Cardiac atrium fibroblast (primary cell): ENCODE measurements around the genes GAP43 and TEX55.

DNA sequence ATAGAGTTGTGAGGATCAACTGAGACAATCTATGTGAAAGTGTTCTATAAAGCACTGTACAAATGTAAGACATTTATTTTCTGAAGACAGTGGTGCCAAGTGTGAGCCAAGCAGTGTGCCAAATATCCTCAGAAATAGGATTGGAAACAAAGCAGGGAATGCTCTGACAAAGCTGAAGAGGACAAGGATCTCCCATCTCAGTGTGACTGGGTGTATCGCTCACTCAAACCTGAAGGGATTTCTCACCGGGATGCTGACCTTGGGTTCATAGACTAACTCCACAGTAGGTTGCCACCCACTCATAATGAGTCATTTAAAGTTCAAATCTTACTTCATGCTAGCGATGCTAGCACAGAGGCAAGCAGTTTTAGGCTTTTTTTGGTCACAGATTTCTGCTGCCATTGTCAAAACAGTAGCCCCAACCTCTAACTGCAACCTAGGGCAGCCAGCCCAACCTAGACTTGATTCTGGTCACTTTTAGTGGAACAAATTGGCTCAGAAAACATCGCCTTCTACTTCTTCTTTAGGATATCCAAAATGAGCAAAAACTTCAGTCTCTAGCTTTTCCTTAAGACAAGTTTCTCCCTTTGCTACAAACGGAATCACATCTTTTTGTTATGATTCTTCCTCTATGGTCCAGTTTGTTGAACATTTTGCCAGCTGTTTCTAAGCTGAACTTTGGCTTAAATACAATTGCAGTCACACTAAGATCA lies 118.6 kb downstream of the TIGIT start:
- RAMPAGE, long total RNA, result no peak

DNA sequence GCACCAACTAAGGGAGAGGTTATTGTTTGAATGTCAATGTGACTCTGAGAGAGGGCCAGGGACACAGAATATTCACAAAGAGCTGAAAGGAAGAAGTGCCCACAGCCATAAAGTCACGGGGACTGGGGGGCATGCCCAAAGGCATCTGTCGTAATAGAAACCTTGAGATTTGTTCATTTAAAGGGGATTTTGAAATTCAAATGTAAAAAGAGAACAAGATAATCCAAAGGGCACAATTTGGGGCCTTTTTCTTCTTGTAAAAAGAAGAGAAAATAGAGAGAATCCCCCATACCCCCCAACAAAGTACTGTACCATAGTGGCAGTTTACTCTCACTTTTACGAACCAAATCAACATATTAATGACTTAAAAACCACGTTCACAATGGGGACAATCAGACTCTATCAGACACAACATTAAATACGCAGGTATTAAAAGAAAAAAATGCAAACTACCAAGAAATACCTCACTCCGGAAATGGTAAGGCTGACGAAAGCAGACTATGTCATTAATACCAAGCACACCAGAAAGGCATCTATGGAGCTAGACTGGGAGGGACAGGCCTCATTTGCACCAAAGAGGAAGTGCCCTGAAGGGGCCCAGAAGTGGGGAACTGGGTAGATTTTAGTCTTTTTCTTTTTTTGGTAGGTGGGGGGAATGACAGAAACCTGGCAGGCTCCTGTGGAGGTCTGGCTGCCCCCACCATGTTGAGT lies 134.2 kb downstream of the TIGIT start:
- RAMPAGE, long total RNA, result no peak

DNA sequence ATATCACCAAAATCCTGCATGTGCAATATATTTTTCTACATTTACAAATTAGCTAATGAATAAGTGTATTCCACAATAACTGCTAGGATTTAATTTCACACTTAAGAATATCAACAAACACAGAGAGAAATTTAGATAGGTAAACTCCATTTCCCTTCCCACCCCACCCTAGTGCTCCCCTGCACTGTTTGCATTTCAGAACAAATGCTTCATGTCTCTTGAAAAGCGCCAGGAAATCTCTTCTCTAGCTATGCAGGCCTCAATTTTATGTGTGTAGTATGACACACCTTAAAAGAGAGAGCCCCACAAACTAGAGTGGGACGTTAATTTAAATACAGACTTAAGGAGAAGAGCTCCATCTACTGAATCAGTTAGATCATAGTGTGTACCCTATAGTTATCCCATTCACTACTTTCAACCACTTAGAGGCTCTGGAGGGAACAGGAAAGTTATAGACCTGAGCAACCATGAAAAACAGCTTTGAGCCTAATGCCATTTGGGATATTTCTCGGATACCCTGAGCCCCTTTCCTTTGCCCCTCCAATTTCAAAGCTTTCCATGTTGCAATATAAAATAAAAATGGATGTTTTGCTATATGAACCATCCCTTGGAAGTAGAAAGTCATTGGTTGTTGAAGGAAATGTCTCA lies 153.7 kb downstream of the TIGIT start:
- RAMPAGE, long total RNA, result no peak

GRCh38 chr3:114452956-114453472 lies 159.2 kb downstream of the TIGIT start:
- RAMPAGE, long total RNA, result no peak

DNA sequence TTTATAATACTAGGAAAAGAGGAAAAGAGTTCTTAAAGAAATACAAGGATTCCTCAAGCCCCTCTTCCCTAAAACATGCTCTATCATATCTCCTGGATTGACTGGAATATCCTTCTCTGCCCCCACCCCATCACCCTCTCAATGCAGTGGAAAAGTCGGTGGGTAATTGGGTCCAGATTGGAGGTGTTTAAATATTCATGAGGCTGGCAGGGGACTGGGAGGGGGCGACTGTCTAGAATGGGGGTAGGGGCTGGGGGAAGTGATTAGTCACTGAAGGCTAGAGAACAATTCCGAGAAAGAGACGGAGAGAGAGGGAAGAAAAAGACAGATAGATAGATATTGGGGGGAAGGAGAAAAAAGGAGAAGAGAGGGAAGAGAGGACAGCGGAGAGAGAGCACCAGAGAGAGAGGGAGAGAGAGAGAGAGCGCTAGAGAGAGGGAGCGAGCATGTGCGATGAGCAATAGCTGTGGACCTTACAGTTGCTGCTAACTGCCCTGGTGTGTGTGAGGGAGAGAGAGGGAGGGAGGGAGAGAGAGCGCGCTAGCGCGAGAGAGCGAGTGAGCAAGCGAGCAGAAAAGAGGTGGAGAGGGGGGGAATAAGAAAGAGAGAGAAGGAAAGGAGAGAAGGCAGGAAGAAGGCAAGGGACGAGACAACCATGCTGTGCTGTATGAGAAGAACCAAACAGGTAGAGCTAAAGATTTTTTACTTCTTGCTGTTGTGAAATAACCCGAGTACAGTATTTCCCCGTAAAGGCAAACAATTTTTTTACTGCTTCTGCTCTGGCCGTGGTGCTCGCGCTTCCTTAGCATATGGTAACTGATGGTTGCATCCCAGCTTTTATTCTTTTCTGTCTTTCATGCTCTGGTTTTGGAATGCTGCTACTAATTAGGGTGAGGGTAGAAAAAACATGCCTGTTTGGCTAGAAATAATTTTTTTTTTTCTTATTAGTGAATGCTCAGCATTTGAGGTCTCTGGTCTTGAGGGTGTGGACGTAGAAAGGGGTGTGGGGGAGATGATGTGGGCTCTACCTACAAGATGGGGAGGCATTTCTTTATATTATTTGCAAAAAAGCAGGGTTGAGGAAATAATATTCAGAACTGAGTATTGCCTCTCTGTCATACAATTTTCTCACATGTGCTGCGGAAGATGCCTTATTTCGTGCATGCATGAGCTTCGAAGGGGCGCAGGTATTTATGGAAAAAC lies at the start of gene GAP43:
Gene GAP43, plus strand, starts transcription at position 476 of the 1,203 bp plus-strand sequence.
- RAMPAGE, long total RNA, result no peak

- RAMPAGE, long total RNA, result no peak
These were observed 118.1 kb upstream of the LSAMP start for GRCh38 chr3:116563384-116563803.

GRCh38 chr3:116863962-116864549 lies 418.8 kb upstream of the LSAMP start:
- RAMPAGE, long total RNA, result no peak

DNA sequence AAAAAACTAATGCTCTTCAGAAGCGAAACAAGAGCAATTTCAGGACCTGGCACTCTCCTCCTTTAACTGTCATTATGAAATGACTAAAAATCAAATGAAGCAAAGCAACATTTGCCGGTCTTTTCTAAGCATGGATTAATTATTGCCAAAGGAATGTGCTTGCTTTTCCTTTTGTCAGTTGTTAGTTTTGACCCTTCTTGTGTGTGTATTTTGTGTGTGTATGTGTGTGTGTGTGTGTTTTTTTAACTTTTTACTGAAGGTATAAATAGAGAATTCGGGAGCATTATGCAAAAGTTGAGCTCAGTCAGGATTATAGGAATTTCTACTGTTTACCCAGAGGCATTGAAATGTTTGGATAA lies 773.4 kb upstream of the LSAMP start:
- RAMPAGE, long total RNA, result no peak

GRCh38 chr3:117399354-117399756 lies 954.1 kb upstream of the LSAMP start:
- RAMPAGE, long total RNA, result no peak

GRCh38 chr3:117481706-117481942 lies 1036.3 kb upstream of the LSAMP start:
- RAMPAGE, long total RNA, result no peak

DNA sequence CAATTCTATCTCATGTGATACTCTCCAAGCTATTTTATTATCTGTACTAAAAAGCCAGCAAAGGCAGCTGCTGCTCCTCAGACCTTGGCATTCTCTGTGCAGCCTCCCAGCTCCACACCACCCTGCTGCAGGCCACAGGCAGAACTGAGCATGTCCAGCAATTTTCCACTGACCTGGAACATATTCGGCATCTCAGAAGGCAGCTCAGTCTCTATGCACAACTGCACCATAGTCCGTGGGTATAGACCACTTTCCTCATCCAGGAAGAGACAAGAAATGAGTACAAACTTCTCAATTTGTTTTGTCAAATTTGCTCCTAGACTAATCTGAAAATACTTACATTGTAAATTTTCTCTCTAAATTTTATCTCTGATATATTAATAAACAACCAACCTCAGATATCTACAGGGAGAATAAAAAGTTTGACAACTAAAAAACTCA lies 1161.3 kb downstream of the IGSF11 start:
- RAMPAGE, long total RNA, result no peak

GRCh38 chr3:118600969-118601483 lies 433.6 kb downstream of the IGSF11 start:
- RAMPAGE, long total RNA, result no peak

DNA sequence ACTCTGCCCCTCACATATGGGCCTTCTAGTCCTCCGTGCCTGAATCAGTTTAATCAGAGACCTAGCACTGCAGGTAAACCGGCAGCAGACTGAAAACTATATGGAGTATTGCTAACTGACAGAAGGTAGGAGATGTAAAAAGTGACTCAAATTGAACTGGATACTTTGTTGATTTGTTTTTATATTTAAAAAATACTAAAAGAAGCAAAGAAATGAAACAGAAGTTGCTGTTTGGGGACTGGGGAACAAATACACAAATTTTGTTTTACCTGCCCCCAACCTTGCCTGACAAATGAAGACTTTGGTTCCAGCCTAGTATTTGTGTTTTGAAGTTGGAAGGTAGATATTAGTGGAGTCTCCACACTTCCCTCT lies 230.0 kb downstream of the IGSF11 start:
- RAMPAGE, long total RNA, result no peak

DNA sequence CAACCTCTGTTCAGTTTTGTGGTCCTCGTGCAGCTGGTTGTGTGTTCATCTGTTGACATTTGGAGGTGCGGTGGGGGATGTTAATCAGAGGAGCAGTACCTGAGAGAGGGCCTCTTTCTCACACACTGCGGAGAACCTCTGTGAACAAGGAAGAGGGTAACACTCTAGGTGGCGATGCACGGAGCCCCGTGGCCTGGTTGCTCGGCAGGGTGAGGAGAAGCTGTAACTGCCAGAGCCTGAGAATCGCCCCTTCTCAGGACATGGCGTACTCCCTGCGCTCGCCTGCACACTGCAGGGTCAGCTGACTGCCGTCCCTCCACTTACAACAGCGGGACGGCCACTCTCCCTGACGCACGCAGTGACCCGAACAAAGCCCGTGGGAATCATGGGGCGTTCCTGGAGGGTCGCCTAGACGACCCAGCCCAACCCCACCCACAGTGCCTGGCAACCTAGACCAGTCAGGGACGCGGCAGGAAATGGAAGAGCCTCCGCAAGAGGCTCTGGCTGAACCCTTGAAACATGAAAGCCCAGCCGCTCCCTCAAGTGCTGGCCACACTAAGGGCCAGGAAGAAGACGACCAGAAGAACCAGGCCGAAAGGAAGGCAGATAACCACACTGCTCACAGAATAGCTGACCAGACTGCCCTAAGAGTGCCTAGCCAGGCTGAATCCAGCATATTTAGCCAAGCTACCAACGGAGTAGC lies at the start of gene TEX55:
Gene TEX55, plus strand, starts transcription at position 452 of the 703 bp plus-strand sequence.
- RAMPAGE, long total RNA, result no peak

DNA sequence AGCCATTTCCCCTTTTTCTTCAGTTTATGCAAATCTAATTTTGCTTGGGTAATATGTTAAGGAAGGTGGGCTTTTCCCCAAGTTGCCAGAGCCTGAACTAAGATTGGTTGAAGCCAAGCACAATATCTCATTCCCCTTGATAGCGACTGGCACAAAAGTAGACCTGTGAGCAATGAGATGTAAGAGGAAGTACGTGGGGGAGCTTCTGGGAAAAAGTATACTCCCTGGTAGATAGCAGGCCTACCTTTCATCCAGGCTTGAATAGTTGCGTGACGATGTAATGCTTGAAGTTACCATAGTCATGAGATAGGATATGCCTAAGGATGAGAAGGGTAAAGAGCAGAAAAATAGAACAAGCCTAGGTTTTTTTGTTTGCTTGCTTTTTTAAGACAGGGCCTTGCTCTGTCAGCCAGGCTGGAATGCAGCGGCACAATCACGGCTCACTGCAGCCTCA lies 4.6 kb upstream of the POPDC2 start:
- RAMPAGE, long total RNA, result no peak

- RAMPAGE, long total RNA, result no peak
These were observed 2.4 kb upstream of the CFAP91 start for GRCh38 chr3:119700407-119700922.

- RAMPAGE, long total RNA, result no peak
These were observed 12.3 kb downstream of the CFAP91 start for GRCh38 chr3:119715191-119715484.

DNA sequence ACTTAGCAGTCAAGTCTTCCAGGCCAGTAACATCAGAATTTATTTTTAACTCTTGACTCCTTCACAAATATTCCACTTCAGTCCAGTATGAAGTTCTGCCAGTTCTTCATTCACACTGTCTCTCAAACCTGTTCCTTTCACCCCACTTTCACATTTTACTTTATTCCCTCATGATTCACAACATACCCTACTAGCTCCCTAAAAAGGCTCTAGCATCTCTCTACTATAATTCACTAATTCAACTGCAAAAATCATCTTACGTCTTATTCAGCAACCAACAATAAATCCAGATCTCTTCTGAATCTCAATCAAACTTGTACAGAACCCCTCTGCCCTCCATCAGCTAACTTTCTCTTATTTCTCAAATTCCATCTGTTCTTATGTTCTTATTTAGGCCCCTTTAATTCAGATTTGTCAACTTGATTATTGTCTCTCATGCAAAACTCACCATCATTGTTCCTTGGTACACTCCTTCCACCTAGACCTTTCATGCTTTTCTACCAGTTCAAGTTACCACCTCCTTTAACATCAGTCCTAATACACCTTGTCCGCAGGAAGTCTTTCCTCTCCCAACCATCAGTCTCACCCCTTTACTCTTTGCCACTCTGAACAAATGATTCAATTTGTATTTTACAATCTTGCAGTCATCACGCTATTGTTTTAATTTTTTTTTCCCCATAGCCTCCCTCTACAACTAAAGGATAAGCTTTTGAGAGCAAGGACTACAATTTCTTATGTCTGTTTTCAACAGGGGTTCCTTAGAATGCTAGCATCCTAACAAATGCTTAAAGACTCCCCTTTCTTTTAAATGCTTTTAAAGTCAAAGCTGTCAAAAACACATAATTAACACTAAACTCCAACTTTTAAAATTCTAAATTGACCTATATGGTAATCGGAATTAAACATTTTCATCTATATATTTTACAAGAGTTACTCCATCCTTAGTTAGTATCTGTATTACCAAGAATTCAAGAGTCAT lies 3.5 kb downstream of the GSK3B start:
- RAMPAGE, long total RNA, result no peak

DNA sequence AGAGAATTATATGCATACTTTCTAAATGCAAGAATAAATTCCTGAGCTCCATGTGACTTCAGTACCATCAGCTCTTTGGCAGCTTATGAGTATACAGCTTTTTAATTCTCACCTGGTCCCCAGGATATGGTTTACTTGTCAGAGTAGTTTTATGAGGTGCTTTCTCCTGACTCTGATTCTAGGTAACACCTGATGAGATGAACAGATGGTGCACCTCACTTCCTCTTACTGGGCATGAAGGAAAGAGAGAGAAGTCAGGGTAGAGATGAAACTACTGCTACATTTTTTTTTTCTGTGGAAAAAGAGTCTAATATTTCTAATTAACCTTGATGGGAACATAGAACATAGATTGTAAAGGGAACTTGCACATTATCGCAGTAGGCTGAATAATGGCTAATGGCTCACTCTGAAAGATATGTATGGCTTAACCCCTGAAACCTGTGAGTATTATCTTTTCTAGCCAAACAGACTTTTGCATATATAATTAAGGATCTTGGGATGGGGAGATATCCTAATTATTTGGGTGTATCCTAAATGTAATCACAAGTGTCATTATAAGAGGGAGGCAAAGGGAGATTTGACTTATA lies 2.9 kb downstream of the HGD start:
- RAMPAGE, long total RNA, result no peak

DNA sequence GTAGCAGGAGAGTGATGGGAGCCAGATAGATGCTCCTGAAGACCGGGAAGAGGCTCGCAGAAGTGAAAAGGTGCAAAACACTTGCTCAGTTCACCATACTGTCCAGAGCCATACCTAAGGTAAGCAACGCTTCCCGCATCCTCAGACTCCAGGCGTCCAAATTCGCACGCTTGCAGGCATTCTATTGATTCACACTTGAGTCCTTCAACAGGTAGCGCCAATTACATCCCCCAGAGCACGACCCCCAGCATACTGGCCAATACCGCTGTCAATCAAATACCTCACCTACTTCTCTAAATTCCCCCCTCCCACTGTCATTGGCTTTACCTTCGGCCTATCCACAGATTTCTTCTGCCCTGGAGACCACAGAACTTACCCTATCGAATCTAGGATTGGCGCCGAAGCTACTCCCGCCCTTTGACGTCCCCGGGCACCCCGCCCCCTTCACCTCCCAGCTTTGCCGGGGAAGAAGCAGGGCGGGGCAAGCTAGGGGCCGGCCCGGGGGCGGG lies 298 bp upstream of the STXBP5L start:
- RAMPAGE, long total RNA, result no peak